Heart (tissue), 3 donors: ENCODE measurements around a stretch of chr2.

GRCh38 chr2:105397335-105397780 is 1.5 kb downstream of the FHL2 start:
- RAMPAGE, long total RNA, 2 experiments: no peak in any of the 2 experiments

GRCh38 chr2:105426364-105426949 is 27.6 kb upstream of the FHL2 start:
- RAMPAGE, long total RNA, 2 experiments: no peak in any of the 2 experiments

GRCh38 chr2:105498260-105498763 is 99.5 kb upstream of the FHL2 start:
- RAMPAGE, long total RNA, 2 experiments: no peak in any of the 2 experiments

GRCh38 chr2:105556950-105557896 is 158.4 kb upstream of the FHL2 start:
- RAMPAGE, long total RNA, 2 experiments: no peak in any of the 2 experiments

DNA sequence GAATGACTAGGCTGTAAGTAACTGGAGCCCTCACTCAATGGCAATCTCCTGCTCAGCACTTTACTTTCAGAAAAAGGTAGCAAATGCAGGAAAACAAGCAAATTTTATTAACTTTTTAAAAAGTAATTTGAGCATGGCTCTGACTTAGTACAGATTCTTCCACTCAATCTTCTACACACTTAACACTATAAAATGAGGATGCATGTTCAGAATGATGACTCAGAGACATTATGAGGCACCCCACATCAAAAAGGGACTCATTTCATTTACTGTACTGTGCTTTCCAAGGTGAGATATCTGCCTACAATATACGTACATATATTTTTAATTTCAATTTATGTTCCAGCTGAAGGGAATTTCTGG is 6.5 kb upstream of the NCK2 start:
- RAMPAGE, long total RNA, 2 experiments: no peak in any of the 2 experiments

DNA sequence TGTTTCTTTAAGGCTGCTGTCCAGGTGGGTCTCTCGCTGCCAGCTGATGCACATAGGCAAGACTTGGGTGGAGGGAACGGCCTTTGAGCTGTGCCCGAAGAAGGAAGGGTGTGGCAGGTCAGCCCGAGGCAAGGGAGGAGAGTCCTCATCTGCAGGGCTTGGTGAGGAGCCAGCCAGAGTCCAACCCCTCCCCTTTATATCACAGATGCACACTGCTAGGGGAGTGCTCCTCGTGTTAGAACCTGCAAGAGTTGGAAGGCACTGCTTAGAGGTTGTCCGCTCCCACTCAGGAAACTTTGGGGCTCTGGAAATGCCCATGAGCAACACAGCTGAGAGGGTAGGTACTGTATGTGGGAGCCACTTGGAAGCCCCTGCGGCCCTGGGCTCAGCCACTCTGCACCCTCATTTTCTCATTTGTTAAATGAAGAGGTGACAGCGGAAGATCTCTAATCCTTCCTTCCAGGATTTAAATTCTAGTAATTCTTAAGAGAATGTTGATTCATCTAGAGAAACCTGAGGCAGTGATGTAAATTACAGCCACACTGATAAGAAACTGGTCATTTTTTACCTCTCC is 46.1 kb downstream of the NCK2 start:
- RAMPAGE, long total RNA, 2 experiments: no peak in any of the 2 experiments

DNA sequence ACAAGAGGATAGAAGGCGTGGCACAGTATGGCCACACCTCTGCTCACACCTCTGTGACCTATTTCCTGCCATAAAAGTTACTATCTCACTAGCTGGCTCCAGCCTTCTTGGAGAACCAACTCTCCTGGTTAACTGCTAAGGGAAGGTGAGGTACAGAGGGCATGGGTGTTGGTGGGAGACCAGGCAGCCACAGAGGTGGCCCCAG is 37.2 kb upstream of the ECRG4 start:
- RAMPAGE, long total RNA, 2 experiments: no peak in any of the 2 experiments

GRCh38 chr2:106253748-106253976 is 59.6 kb upstream of the UXS1 start:
- RAMPAGE, long total RNA, 2 experiments: no peak in any of the 2 experiments

DNA sequence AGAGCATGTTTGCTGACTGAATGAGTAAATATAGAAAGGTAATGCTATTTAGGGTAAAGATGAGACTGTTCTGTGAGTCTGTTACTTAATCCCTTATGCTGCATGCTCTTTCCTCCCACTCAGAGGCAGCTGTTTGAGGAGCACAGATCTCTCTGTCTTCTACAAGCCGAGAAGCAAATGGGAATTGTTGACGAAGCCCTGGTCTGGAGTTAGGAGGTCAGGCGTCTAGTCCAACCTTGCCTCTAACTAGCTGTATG is 130.1 kb downstream of the RGPD3 start:
- RAMPAGE, long total RNA, 2 experiments: no peak in any of the 2 experiments

- RAMPAGE, long total RNA, 2 experiments: no peak in any of the 2 experiments
Measured at GRCh38 chr2:106492883-106493531, 5.8 kb downstream of the CD8B2 start.

DNA sequence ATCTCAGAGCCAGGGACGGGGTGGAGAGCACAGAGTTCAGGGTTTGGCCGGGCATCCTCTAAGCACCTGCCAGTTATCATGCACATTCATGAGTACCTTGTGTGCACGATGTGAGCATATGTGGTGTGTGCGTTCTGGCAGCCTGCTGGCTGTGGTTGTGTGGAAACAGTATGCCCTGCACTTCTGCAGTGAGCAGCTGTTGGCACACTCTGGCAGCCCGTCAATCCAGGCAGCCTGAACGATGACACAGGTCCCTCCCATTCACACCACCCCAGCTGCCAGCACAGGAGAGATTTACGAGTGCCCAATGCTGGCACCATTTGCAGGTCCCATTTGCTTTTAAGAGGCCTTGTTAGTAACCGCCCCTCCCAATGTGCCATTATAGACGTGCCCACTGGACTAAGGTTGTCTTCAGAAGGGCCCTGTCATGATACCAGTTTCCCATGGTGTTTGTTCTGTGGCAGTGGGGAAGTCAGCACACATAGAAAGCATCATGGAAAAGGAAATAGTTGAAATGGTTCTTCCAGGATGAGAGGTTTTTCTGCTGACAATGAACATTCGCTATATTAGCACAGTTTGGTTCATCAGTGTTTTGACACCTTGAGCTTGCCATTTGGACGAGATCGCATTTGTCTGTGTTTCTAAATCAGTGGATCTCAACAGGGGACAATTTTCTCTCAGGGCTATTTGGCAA is 74.4 kb downstream of the CD8B2 start:
- RAMPAGE, long total RNA, 2 experiments: no peak in any of the 2 experiments

- RAMPAGE, long total RNA, 2 experiments: no peak in any of the 2 experiments
Measured at GRCh38 chr2:108449376-108450284, 624 bp downstream of the GCC2 start.

DNA sequence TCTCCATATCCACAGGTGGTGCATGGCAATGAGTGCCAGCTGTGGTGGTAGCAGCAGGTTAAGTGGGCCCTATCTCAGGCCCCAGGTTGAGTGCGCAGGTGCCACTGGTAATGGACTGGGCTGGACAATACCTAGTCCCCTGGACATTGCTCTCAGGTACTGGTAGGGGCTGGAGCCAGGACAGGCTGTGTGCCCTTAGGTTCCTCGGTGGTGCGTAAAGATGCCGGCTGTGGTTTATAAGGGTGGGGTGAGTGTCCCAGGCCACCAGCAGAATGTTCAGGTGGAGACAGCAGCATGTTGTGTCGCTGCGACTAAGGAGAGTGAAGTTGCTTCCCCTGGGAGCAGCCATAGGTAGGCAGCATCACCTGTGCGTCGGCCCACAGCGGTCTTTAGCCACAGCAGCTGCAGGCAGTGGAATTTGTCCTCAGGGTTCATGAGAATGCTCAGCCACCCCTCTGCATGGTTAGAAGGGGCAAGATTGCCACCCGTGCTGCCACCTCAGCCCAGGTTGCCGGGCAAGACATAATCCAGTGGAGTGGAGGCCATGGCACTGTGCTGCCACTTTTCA is 14.9 kb downstream of the GCC2 start:
- RAMPAGE, long total RNA, 2 experiments: no peak in any of the 2 experiments

- RAMPAGE, long total RNA, 2 experiments: no peak in any of the 2 experiments
Measured at GRCh38 chr2:108585019-108585807, 50.9 kb downstream of the LIMS1 start.

GRCh38 chr2:108587556-108587858 is 53.2 kb downstream of the LIMS1 start:
- RAMPAGE, long total RNA, 2 experiments: no peak in any of the 2 experiments

DNA sequence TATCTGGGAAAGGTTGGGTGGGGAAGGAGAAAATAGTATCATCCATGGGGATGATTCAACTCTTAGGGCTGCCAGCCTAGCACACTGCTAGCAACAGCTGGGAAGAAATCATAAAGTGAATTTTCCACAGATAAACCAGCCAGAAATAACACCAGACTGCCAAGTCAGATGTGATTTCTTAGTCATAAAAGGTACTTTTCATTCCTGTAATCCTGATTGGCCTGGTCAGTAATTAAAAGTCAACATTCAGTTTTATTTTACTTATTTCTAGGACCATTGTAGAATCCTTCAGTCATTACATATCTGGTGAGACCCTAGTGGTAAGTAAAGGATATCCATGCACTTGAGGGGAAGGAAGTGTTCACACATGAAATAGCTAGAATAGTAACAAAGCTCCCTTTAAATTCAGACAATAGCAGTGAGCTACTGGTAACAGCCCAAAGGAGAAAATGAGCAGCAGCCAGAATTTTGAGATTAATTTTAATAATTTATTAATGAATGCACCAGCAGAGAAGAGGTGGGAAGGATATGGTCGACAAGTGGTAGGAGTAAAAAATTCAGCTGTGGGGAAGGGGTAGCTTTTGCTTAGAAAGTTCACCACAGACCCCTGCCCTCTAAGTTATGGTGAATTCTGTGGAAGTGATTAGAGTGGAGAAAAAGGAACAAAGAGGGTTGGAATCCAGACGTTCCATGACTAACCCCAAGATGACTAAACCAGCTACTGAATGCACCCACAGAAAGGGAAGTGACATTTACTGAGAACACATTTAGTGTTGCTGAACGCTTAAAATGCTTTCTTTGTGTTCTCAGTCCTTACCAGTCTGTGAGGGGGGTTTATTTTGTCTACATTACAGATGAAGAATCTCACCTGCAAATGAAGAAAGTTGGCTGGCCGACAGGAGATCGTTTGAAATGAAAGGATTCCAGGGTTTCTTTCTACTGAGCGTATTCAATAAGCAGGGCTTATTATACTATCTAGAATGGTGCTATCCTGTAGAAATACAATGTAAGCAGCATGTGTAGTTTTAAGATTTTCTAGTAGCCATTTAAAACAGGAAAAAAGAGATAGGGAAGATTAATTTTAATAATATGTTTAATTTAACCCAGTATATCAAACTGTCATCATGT is 59.7 kb downstream of the LIMS1 start:
- RAMPAGE, long total RNA, 2 experiments: no peak in any of the 2 experiments

- RAMPAGE, long total RNA, 2 experiments: start-site peak on the minus strand in 1 of 2 experiments, at chr2:108601330-108601384 at its widest, 53 reads per replicate
Measured at GRCh38 chr2:108601156-108601675, 66.9 kb downstream of the LIMS1 start.

- RAMPAGE, long total RNA, 2 experiments: no peak in any of the 2 experiments
Measured at GRCh38 chr2:108606377-108606867, 72.2 kb downstream of the LIMS1 start.

GRCh38 chr2:108777000-108777468 is 9.5 kb upstream of the CCDC138 start:
- RAMPAGE, long total RNA, 2 experiments: no peak in any of the 2 experiments

DNA sequence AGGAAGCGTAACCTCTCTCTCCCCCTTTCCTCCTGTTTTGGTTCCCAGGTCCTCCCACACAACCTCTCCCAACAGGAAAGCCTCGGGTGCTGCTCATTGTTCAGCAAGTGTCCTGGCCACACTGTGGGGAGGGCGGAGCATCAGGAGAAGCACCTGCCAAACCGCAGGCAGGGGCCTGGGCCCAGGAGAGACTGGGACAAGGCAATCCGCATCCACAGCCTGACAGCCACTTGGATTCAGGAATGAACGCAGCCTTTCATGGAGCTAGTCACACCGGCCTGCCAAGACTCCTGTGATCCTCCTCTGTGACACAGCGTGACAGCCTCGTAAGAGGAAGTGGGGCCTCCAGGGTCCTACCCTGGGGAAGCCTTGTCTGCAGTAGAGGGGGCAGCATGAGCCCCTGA is 62.4 kb downstream of the EDAR start:
- RAMPAGE, long total RNA, 2 experiments: no peak in any of the 2 experiments